Monocyte (primary cell): ENCODE measurements around the gene MSANTD2.

- PRO-cap, 2 experiments, result no peak in any of the 2 experiments
Measured at GRCh38 chr11:122147011-122147368, 31.0 kb upstream of the BLID start.

GRCh38 chr11:122422494-122423155 lies 232.9 kb upstream of the UBASH3B start:
- PRO-cap, 2 experiments, result no peak in any of the 2 experiments

DNA sequence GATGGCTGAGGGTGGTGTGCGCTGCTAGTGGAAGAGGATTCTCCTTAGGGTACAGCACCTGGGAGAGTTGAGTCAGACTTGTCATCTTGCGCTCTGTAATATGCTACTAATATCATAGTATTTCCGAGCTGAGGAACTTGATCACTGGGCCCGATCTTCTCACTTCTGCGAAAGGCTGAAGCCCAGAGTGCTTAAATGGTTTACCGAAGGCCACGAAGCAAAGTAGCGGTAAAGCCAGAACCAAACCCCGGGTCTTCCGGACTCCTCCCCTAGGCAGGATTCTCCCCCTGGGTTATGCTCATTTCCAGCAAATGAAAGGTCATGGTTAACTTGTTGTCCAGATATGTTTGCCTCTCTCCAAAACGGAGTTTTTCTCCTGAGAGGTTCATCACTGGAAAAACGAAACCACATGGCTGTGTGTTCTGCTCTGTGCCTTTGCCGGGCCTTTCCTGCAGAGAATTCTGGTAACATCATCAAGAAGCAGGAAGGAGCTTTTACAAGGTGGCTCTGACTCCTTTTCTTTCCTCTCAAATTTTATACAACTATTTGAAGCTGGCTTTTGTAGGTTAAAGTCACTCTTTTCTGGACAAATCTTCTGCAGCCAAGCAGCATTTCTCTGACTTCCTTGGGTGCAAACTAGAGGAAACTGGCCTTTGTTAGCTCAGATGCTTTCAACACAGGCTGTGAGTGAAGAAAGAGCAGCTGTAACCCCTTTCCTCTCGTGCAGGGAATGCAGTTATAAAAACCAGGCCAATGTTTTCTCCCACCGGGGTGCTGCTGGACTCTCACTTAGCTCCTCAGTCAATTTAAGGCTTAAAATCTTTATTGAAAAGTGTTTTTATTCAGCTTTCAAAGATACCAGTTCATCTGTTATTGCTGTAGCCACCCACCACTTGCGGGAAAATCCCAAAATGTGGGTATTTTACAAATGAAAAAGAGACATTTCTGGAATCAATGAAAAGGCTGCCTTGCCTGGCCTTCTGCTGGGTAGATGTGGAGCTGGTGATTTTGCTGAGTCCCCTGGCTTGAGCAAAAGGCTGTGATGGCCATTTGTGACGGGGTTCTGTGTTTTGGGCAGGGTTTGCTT lies 35.6 kb downstream of the UBASH3B start:
- PRO-cap, 2 experiments, result no peak in any of the 2 experiments

DNA sequence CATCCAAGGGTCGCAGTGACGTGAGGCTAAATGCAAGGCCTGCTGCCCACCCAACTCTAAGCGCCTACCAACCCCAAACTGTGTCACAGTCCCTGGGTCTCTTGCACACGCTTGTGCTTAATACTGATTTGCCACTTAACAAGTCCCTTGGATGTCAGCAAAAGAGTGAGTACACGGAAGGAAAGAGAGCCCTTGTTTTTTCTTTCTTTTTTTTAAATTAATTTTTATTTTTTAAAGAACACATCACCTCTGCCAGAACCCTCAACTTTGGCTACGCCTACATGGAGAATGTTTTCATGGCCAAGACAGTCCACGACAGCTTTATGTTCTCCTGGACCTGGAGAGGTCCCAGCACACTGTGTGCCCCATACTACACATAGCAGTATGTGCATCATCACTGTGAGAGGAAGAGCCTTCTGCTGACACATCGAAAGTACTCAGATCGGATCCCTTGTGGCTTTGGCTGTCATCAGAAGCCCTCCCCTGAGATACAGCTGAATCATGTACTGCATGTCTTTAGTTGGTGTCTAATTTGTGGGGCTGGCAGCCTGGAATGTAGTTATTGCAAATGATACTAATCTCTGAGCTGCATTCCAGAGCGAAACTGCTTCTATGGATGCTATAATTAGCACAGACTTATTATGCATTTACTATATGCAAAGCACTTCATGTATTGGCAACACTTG lies 89.5 kb upstream of the CRTAM start:
- PRO-cap, 2 experiments, result peak in 1 of 2 experiments; most common plus-strand start position 530 of the sequence (in 1); most common minus-strand start position 358 of the sequence (in 1)

DNA sequence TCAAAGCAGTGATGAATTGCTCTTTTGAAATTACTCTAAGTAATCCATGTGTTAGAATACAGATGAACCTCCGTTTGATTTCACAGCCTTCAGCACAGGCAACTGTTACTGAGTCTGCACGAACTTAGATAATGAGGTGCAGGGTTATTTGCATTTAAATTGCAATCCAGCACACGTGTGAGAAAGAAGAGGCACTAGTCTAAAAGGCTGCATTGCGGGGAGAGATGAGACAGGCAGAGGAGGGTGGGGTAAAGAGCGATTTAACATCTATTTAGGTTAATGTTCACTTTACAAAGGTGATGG lies 24.9 kb upstream of the CRTAM start:
- PRO-cap, 2 experiments, result no peak in any of the 2 experiments

DNA sequence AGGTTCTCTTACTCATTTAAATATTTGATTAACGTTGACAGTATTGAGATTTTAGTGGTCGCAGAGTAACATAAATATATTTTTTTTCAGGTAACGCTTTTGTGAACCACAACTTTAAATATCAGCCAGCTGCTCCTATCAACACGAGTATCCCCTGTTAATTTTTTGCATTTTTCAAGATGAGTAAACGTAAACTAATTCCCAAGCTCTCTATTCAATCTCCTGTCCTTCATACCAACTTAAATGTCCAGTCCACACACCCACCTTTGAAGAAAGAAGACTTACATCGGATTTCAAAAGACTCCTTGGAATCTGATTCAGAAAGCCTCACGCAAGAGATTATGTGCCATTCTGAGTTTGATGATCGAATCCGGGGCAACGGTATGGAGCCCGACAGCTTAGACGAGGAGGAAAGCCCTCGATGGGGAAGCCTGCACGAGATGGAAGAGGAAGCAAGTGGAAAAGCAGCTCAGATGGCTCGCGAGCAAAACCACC lies 3.2 kb downstream of the JHY start:
- PRO-cap, 2 experiments, result no peak in any of the 2 experiments

GRCh38 chr11:123003325-123003847 lies 21.8 kb upstream of the BSX start:
- PRO-cap, 2 experiments, result no peak in any of the 2 experiments

DNA sequence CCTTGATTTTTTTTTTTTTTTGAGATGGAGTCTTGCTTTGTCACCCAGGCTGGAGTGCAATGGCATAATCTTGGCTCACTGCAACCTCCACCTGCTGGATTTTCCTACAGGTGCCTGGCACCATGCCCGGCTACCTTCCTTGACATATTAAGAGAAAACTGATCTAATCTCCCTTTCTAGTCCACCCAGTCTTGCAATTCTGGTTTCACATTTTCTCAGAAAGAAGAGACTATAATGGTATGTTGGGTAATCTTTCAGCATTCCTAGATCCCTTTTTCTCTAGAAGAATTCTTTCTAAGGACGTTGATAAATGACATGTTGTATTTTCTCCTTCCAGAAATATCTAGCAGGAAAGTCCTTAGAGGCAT lies 10.4 kb upstream of the HSPA8 start:
- PRO-cap, 2 experiments, result no peak in any of the 2 experiments

DNA sequence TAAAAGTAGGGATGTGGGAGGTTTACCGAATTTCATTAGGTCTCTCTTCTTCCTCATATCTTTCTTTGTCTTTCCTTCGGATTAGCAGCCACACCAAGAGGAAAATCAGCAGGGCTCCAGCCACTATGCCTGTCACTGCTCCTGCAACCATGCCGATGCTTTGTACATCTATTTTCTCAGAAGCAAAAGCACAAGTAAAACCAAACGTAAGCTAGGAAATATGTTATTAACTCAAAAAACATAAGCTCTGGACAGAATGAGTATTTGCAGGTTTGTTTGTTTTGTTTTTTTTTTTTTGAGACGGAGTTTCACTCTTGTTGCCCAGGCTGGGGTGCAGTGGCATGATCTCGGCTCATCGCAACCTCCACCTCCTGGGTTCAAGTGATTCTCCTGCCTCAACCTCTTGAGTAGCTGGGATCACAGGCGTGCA lies 12.8 kb upstream of the HSPA8 start:
- PRO-cap, 2 experiments, result no peak in any of the 2 experiments

GRCh38 chr11:123165964-123166839 lies 28.8 kb downstream of the CLMP start:
- PRO-cap, 2 experiments, result no peak in any of the 2 experiments

DNA sequence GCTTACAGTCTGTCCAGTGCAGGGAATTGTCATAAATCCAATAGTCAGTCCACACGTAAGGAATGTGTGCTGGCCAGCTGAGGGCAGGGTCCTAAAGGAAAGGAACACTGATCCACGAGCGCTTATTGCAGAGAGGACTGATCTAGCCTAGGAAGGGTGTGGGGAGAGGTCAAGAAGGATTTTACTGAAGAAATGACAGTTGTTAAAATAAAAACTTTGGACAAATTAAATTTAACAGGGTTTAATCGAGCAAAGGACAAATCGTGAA lies 109.9 kb upstream of the GRAMD1B start:
- PRO-cap, 2 experiments, result no peak in any of the 2 experiments

GRCh38 chr11:123468860-123469658 lies 39.0 kb downstream of the GRAMD1B start:
- PRO-cap, 2 experiments, result no peak in any of the 2 experiments

- PRO-cap, 2 experiments, result no peak in any of the 2 experiments
Measured at GRCh38 chr11:123510506-123511599, 80.8 kb downstream of the GRAMD1B start.

- PRO-cap, 2 experiments, result no peak in any of the 2 experiments
Measured at GRCh38 chr11:123587977-123588531, 66.4 kb downstream of the SCN3B start.

DNA sequence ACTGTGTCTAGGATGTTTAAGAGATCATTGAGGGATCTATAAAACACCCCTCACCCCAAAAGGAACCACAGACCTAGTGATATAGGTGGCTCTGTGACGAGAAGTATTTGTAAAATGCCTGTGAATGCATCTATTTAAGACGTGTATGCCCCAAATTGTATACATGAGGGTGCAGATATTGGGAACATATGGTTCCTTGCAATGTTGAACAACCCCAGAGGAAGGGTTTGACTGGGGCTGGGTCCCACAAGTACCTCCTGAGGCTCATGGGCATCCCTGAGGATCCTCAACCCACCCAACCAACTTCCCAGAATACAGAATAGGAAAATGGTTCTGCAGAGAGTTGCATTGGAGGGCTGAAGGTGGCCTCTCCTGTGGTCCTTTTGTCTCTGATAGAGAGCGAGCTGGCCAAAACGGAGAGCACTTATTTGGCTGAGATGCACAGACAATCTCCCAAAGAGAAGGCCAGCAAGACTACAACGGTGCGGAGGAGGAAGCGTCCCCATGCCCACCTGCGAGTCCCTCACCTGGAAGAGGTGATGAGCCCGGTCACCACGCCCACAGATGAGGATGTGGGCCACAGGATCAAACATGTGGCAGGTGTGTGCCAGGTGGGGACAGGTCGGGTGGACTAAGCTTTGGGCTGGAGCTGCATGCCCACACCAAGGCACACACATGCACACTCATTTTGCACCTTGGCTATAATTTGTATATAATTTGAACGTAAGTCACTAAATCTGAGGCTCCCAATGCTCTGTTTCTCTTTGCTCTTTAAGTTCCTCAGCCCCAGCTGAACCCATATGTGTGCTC lies 41.2 kb downstream of the SCN3B start:
- PRO-cap, 2 experiments, result no peak in any of the 2 experiments

GRCh38 chr11:123797100-123797973 lies 8.8 kb downstream of the OR6M1 start:
- PRO-cap, 2 experiments, result no peak in any of the 2 experiments

GRCh38 chr11:124643247-124644261 lies 20.9 kb downstream of the TBRG1 start:
- PRO-cap, 2 experiments, result no peak in any of the 2 experiments

DNA sequence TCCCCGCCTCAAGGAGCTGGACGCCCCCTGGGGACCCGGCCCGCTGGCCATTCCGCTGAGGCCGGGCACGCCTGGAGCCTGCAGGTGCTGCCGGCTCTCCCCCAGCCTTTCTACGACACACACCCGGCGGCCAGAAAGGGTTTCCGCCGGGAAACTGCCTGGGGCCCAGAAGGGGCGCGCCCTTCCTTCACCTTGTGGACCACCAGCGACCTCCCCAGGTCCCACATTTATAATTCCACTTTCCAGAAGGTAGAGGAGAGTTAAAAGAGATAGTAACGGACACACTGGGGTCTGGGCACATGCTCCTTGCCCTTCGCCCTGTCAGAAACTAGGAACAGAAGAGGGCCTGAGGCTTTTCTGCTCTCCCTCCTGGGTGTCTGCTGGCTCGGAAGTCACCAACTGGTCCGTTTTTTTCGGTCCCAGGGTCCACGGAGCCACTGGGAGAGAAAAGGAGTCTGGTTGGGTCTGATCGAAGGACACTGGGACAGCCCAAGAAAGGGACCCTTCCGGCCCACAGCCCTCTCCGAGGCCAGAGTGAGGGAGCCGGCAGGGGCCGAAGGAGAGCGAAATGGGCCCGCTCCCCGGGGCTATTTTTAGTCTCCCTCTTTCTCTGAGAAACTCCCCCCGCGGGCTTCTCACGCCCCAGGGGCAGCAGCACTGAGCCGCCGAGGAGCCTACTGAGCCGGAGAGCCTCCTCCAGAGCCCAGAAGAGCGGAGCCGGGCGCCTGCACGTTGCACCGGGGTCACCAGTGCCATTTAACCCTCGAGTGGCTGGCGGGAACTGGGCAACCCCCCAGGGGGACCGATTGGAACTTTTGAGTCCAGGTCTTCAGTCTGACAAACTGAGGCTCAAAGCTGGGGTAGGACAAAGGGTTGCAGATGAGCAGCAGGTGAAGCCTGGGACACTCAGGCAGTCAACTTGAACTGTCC lies 2.0 kb downstream of the ESAM start:
- PRO-cap, 2 experiments, result no peak in any of the 2 experiments

- PRO-cap, 2 experiments, result peak in 2 of 2 experiments; most common plus-strand start chr11:124800488 (in 2); most common minus-strand start chr11:124800372 (in 2)
Measured at GRCh38 chr11:124800267-124801420, at the start of gene MSANTD2. MSANTD2 (minus strand) TSS chr11:124800406.

DNA sequence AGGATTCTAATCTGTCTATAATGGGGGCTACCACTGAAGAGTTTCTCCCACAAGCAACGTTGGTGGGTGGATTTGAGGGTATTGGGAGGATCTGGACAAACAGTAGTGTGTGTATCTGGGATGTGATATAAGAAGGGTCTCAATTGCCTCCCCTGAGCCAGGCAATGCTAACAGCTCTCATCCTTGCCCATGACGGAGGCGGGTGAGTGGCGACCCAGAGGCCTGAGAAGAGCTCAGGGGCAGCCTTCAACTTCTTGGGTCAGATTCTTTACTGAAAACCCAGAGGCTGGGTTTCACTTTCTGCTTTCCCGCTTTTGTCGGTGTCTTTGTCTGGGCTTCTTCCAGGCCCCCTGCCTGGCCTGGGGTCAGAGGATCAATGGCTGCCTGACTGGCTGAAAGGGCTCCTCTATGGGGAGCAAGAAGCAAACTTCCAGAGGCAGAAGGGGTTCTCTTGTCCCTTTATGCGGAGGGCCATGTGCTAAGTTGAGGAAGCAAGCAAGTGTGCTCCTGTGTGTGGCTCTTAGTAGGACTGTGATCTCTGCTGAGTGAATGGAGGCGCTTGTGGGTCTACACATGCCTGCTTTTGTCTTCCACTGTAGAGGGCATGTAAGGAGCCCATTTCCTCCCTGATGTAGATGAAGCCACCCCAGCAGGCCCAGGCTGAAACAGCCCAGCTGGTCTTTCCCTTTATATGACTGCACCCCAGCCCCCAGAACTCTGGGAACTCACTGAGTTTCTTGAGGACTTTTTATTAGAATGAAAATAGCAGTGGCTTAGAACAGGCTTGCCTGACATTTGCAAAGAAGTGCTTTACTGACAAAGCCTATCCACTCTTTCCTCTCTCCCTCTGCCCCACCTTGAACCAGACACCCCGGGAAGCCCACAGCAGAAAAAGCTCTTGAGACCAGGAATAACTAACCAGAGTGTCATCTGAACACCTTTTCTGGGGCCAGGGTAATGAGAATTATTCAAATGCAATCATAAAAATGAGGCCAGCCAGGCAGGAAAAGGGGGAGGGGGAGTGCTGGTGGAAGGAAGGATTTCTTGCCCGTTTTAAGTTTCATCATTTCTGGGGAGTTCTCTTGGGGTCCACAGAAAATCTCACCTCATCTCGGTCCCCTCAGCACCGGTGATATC lies 947 bp upstream of the PKNOX2 start:
- PRO-cap, 2 experiments, result no peak in any of the 2 experiments